Tibial artery (tissue), 1 donor: ENCODE measurements around a stretch of chr1.

GRCh38 chr1:93110138-93110710 is 31.1 kb downstream of the MTF2 start:
- PRO-cap, result no peak

DNA sequence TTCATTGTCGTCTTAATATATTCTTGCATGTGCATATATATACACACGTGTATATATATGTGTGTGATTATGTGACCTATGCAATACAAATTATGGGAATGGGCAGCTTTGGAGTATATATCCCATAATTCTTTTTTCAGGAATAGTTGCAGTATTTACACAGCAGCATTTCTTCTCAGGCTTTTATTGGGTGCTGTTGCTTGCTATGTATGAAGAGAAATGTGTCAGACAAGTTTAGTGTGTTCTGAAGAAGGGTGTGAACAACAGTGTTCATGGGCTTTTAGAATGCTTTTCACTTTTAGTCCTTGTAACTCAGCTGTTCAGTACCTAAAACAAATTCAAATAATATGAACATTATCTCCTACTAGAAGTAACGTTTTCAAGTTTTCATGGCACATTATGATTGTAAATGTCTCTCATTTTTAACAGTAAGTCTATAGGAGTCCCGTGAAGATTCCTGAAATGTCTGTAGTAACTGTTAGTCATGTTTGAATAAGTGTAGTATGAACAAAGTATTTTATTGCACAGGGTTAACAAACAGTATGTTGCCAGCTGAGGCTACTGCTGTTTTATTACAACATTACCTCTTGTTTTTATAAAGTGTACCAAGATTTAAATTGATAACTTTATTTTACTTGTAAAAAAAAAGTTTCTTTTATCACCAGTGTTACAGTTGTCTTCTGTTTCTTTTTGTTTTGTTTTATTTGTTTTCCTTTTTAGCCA is 42.5 kb downstream of the TMED5 start:
- PRO-cap, result no peak

DNA sequence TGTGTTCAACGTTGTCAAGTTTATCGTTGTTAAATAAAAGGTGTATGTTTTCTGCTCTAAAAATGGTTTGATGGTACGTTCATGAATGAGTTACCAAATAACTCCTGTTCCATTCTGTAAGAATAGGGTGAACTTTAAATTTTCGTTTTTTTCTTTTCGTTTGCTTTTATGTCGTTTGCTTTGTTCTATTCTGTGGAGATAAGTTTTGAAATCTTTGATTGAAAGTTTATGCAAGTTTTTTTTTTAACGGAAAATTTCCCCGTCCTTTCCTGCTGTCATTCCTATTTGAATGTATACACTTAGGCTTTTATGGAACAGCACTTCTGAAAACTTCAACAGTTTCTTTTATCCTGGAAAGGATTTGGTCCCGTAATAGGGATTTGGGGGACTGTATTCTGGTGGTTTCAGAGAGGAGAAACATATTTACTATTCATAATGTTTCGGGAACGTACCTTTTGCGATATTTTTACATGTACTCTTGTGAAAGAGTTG is 1.7 kb downstream of the DR1 start:
- PRO-cap, result no peak

DNA sequence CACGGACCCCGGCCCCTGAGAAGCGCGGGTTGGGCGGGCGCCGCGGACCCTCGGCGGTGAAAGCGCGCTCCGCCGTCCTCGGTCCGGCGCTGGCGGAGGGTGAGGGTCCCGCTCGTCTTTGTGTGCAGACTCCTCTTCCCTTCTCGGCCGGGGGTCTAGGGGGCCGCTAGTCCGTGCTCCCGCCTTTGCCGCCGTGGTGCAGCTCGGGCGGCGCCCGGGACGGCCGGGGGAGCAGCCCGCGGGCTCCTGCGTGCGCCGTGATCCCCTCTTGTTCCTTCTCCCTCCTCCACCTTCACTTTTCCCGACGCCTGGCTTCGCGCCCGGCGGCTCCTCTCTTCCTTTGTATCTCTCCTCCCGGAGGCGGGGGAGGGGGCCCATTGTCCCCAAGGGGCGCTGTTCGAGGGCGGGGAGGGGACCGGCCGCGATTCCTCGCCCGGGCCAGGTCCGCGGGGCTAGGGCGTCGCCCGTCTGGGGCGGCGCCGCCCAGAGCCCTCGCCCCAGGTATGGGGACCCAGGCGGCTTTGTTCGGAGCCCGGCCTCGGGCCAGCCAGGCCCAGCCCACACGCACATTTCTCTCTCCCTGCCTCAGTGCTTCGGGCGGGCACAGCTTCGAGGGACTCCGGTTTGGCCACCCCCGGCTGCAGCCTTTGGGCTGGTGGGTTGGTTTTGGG is 548 bp downstream of the FNBP1L start:
- PRO-cap, result no peak

DNA sequence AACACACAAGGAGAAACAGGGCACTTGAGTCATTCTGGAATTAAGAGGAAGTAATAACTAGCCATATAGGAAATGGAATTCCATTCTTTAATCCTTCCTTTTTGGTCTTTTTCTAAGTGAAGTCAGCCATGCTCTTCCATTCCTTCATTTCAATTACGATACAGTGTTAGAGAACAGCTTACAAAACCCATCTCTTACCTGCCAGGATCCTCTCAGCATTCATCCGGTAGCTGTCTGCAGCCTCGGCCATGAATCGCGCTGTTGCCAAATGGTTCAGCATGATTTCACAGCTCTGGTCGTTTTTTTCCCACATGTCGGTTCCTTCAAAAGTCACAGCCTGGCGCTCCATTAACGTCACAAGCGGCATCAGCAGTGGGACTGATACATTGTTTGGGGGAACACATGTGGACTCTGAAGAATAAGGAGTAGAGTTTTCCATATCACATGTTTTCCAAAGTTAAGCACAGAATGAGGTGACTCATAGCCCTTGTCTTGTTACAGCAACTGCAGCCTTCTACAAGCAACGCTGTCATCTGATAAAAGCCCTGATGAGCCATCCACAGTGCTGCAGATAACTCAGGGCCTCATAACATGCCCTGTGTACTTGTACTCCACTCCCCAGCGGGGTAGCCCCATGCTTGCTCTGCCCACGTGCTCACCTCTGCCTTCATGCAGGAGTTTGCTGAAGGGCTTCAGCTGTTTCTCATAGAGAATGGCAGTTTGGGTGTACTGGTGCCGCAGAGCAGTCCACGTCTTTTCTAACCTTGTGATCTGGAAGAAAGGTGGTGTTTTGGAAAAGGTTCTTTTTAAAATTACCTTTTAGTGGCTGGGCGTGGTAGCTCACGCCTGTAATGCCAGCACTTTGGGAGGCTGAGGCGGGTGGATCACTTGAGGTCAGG is 114.3 kb downstream of the BCAR3 start:
- PRO-cap, result no peak

DNA sequence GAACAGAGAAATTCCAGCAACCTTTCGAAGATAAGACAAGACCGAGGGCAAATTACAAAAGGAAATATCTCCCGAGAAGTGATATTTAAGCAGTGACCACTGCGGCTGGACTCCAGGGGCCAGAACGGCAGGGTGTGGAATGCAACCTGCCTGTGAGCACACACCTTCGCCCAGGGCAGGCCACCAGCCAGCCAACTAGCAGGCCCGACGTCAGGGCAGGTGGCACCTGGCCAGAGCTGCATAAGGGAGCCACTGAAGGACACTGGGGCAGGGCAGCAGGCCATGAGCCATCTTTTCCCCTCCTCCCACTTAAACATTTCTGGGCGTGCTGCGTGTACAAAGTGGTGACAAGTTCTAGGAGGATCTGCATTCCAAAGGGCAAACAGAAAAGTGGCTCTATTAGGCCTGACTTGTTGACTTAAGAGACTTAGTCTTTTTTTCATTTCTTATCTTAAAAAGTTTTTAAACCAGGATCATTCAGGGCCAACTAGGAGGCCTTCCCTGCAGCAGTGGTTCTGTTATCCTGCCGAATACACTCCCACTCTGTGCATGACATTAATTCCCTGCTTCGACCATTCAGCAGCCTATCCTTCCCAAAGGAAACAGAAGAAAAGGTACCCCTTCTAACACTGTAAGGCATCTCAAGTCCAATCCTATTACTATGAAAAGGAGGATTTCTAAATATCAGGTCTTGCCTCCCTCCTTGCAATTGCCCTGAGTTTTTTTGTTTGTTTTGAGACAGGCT is 96.4 kb downstream of the BCAR3 start:
- PRO-cap, result no peak

DNA sequence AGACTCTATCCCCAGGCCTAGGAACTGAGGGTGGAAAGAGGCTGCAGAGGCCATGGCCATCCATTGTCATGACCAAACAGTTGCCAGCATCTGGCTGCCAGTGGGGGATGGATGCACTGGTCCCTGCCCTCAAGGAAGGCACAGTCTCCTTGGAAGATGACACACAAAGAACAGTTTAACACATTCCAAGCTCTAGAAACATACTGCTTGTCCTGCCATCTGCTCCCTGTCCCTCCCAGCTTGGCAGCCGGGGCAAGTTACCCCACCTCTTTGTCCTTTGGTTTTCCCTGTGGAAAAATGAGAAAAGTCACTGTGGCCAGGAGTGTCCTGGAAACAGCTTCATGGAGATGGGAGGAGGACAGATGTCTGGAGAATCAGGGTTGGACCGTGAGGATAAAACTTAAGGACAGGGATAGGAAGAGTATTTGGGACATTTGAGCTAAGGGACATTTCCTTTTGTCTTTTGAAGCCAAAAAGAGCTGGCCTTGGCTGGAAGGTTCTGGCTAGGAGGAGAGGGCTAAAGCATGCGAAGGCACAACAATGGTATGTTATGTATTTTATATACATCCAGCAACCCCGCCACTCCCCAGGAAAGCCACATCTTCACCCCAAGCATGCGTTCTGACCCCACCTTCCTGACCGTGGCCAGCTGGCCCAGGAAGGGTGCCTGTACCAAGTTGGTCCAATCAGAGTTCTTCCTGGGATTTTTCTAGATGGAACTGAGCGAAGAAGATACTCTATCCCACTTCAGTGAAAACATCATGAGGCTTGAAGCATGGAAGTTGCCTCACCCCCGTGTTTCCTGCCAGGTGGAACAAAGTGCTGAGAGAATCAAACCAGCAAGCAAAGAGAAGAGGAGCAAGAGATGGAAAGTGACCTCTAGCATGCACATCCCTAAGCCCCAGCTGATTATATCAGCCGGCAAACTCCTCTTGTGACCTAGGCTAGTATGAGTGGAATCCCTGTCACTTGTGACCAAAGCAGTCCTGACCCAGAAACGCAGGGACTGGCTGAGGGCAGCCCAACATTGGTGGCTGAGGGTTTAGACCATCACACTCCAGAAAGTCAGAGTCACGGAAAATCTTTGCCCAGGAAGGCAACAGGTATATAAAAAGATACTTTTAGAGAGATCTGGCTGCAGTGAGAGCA is 82.8 kb downstream of the BCAR3 start:
- PRO-cap, result no peak

DNA sequence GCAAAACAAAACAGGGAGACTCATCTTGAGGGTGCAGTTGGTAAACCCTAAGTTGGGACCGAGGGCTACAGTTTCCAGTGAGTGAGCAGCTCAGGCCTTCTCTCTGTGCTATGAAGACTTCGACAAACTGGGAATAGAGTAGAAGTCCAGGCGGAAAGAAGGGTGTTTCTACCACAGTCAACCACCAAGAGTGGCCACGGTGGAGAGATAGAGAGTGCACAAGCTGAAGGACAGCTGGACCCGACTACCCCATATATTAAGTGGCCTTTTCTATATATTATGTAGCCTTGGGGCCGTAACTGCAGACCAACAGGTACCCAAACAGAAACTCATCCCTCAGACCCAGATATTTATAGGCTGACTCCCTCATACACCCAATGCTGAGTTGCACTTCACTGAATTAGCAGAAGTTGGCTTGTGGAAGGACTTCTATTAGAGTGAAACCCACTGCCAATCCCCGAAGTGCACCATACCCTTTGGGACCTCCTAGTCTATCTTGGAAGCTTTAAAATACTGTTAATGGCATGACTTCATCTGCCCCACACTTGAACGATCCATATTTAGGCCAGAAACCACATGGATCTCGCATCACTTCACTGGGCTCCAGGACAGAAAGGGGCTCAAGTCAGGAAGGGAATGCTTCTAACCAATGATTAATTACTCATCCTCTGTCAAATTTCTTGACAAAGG is 69.3 kb downstream of the BCAR3 start:
- PRO-cap, result no peak

DNA sequence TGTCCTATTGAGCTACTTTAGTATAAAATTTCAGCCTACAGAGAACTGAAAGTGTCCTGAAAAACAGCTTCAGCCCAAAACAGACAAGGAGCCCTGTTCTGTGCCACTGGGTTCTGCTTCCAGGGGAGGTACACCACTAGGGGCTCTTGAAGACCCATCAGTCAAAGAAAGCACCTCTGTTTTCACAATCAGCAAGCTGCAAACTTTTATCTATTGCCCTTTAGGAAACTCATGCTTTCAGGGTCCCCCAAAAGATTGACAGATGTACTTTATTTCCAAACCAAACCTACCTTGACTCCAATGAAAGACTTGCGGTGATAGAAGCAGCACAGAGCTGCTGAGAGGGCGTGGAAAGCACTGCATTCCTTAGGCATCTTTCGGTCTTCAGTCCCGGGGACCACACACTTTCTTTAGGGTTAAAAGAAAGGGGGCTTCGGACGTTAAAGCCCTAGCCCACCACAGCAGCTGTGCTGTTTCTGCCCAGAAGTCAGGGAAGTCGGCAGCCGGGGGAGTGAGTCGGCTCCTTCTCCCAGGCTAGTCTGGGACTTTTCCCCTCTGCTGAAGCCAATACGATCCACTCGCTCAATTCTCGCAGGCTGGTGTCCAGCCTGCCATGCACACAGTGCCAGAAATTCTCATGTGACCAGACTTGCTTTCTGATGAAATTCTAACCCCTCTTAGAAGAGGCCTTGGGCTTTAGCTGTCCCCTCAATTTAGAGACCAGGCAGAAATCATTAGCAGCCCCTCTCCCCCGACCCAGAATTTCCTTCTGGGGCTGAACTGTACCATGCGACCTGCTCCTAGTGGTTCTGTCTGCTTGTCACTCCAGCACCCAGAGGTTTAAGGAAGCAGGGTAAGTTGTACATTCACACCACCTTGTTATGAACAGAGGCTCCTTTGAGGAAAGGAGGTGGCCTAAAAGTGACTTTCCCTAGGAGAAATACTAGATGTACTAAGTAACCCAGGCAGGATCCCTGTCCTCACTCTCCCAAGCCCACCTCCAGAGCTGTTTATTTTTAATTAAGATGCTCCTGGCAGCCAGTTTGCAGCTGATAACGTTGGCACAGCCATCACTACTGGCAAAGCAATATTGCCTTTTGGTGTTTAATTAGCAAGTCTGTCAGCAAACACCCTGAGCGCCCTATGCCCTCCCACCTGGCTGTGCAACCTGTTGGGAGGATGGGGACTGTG is 67.7 kb downstream of the BCAR3 start:
- PRO-cap, result unidirectional peak, minus-strand start at position 541 of the sequence; unidirectional peak, minus-strand start at position 598 of the sequence

GRCh38 chr1:93616325-93617293 is 65.0 kb downstream of the BCAR3 start:
- PRO-cap, result no peak

GRCh38 chr1:93654639-93655296 is 26.9 kb downstream of the BCAR3 start:
- PRO-cap, result no peak

DNA sequence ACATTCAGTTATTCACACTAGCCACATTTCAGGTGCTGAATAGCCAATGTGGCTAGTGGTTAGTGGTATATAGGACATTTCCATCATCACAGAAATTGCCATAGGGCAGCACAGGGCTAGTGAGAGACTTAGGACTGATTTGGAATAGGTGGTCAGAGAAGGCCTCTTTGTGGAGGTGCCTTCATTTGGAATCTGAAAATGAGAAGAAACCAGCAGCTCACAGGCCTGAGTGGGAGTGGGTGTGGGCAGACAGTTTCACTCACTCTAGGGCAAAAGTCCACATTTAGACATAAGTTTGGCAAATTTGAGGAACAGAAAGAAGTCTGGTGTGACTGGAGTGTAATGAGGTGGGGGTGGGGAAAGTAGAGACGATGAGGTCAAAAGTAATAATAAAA is 22.3 kb upstream of the BCAR3 start:
- PRO-cap, result no peak

DNA sequence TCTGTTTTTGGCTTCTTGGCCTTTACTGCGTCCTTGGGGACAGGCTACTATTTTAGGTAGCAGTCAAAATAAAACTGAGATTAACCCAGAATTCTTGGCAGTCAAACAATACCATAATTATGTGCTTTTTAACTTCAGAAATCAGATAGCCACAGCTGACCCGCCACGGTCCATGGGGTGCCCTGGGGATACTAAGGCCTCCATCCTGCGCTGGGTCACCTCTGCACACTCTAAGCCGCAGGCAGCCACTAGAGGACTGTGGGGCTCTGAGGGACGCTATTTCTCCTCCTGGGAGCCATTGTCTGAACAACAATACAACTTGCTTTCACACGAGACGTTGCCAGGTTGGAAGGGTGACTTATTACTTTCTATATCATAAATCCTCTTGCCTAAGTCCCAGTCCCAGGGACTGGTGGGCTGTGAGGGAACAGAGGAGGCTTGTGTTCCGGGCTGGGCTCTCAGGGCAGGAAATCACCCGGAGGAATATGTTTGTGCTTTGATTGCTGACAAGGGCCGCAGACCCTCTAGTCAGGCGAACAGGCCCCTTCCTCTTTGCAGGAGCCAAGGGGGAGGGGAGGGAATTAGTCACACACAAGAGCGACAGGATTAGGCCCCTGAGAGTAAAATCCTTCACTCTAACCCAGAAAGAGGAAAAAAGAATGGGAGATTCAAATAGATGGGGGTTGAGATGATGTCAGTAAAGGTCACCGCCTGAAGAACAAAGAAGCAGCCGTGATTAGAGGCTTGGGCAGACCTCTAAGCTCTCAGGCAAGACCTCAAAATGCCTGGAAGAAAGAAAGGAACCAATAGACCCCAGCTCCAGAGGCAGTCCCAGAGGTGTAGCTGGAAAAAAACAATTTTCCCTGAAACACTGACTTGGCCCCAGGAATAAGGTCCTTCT is 40.9 kb upstream of the BCAR3 start:
- PRO-cap, result no peak

DNA sequence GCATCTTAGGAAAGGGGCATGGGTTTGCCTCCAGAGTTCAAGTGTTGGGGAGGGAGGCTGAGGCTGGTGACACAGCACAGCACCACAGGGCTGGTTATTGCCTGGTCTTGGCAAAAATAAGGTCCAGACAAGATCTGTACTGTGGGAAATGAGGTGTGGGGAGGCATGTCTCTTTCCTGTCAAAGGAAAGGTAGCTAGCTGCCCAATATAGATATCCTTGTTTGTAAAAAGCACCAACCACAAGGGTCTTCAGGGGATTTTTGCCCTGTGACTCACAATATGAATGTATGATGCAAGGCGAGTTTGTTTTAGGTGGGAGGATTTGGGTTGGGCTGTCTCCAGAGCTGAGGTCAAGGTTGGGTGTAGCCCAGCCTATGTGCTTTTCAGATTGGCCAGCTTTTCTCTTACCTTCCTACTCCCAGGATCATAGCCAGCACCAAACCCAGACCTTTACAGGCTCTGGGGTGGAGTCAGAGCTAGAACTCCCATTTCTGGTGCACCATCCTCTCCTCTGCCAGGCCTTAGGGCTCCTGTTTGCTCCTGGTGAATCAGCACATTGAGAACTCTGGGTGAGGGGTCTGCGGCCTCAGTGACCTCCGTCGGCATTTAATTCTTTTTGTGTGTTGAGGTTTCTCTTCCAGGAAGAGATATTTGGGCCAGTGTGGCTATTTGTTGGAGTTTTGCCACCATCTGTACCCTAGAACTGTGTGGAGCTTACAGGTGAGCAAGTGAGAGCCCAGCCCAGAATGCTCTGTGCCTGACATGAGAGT is 55.5 kb upstream of the GCLM start:
- PRO-cap, result no peak

DNA sequence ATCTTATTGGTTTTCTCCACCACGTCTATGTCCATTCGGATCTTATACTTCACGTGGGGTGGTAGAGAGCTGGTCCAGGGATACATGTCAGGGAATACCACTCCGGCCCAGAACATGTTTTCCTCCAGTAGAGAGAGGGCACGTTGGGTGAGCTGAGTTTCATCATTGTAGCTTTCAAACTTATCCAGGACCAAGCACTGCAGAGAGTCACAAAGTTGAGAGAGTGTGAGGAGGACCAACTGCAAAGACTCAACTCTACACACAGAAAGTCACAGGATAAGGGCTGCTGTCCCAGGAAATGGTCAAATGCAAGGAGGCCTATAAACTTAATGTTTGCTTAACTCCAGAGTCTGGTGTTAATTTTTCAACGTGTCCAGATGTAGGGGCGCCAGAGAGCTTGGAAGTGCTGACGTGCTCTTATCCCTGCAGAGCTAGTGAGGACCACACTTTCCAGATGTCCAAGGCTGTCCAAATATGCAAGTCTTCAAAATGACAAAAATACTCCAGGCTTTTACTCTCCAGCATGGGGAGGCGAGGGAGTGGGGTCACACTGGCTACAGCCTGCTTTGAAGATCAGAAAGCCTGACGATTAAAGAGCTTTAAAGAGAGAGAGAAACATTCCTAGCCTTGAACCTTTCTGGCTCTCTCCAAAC is 57.7 kb downstream of the ABCA4 start:
- PRO-cap, result no peak

- PRO-cap, result no peak
Observed at GRCh38 chr1:94105066-94106071, 15.6 kb downstream of the ABCA4 start.

DNA sequence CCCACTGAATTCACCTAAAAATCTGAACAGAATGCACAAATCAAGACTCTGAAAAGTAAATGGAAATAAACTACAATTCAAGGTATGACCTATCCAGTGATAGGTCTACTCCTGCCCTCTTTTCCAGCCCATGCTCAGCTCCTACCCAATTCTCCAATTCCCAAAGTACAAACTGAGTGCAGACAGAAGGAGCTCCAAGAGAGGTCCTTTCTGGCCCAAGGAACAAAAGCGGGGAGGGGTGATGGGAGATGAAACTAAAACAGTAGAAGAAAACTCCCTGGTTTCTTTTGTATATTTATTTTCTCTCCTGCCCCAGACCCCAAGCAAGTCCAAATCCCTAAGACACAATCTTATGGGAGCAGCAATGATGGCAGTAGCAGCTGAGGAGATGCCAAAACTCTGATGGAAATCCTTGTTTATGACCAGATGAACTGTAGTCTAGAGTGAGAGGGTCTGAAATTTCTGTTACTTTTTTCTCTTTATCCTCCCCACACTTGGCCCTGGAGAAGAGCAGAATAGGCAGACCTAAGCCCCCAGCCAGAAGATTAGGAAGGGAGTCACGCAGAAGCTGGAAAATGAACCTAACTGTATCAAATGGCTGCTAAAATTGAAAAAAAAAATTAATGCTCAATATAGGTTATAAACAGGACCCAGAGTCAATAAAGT is 45.0 kb downstream of the ARHGAP29 start:
- PRO-cap, result no peak

DNA sequence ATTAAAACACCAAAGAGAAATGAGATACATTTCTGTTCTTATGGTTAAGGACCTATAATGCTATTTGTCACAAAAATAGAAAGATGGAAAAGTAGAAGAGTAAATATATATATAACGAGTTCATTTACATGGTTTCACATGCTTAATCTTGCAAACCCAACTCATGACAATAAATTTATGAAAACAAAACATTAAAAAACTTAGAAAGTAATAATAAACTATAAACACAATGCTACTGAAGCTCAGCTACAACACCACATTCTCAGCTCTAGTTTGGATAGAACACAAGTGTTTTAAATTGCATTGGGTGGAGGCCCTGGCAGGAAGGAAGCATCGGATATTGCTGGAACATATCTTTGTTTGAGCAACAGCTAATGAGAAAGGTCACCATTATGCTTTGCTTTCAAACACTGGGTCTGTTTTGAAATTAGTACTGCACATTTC is 61.3 kb upstream of the ARHGAP29 start:
- PRO-cap, result no peak

DNA sequence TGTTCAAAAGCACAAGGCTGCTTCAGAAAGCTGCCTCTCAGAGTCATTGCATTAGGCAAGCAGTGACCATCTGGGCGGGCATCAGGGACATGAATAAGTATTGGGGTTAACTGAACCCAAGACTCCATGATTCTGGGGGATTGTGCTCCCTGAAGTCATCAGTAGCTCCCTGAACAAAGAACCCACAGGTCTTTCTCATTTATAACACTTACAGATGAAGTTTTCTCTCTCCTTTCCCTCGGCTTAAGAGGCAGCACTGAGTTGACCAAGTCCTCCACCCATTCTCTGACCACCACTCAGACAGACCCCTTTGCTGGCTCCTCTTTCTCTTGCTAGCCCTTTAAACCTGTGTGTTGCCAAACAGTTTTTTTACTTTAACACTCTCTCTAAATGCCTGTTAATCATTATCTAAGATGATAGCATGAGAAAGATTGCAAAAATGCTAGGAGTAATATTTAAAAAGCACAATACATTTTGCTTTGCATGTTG is 76.9 kb upstream of the ARHGAP29 start:
- PRO-cap, result no peak

DNA sequence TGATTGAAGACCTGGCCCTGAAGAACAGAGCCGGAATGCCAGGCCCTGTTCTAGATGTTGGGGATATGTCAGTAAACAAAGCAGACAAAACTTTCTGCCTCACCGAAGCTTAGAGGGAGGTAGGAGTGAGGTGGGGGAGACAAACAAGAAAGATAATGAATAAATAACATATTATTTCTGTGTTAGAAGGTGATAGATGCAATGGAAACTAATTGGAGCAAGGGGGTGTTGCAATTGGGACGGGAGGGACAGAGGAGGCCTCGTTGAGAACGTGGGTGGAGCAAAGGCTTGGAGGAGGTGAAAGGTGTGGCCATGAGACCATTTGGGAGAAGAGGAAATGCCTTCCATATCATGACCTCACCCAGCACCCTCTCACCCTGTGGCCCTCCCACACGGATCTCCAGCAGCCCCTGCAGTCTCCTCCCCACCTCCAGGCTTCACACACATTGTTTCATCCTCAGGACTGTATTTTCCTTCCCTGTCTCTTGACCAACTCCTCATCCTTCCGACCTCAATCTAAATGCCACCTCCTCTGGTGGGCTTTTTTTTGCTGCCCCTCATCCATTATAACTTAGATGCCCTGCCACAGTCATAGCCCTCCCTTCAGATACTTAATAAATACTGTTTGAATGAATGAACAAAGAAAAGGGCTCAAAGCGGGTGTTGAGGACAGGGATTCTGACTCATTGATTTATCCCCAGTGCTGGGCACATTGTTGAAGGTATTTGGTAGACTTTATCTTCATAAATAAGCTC is 85.4 kb upstream of the ARHGAP29 start:
- PRO-cap, result no peak